Osteoblast (primary cell): ENCODE measurements around a stretch of chr3.

- CAGE, long polyA plus RNA: no peak
- RRBS: no CpG with 5 or more reads among the region's 10 CpGs
Measured at GRCh38 chr3:61907456-61908121, 346.2 kb downstream of the PTPRG start.

DNA sequence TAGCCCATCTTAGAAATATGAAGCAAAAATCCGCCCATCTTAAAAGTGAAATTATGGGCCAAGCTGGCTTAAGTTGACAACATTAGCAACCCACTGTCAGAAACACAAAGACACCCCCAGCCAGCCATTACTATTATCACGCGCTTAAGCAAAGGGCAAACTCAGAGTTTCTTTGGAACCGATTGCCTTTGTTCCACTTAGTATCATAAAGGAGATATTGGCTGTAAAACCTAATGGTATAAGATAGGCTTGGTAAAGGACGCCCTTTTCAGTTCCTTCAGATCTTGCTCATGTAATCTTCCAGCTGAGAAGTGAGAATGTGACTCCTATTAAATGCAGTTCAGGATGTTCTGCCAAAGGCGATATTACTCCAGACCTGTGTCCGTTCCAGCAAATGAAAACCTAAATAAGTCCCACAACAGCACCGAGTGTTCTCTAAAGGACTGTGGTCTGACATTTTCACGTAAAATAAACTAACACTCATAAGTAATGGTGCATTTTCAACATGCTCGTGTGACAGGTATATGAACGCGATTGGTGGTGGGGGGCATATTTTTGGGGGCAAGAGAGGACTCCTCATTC, 221.8 kb upstream of the C3orf14 start:
- CAGE, long polyA plus RNA: no peak
- RRBS: no CpG with 5 or more reads among the region's 12 CpGs

GRCh38 chr3:62202964-62204174, 115.5 kb upstream of the C3orf14 start:
- CAGE, long polyA plus RNA: no peak
- RRBS: no CpG with 5 or more reads among the region's 45 CpGs

- CAGE, long polyA plus RNA: no peak
- RRBS: no CpG with 5 or more reads among the region's 4 CpGs
Measured at GRCh38 chr3:62294333-62295343, 24.2 kb upstream of the C3orf14 start.

DNA sequence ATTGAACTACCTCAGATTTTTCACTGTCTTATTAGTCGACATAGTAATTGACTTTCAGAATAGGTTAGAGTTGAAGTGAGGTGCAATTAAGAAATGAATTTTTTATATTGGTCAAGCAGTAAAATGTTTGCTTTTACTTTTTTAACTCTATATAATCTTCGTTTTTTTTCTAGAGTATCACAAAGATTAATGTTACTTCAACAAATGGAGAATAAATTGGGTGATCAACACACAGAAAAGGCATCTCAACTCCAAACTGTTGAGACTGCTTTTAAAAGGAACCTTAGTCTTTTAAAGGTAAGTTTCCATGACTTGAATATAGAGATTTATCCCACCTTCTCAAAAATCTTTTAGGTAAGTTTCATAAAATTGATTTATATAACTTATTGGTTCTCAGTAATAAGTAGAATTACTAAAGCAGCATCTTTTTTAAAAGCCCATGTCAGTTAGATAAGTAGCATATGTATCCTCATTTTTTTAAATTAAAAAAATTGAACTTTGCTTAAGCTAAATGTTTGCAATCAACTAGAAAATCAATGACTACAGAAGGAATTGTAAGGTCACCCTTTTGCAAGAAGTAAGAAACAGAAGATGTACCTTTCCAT, 3.0 kb downstream of the C3orf14 start:
- CAGE, long polyA plus RNA: no peak
- RRBS: no CpG with 5 or more reads among the region's 2 CpGs

- CAGE, long polyA plus RNA: no peak
- RRBS: no CpG with 5 or more reads among the region's 3 CpGs
Measured at GRCh38 chr3:62604346-62604785, 231.0 kb upstream of the FEZF2 start.

DNA sequence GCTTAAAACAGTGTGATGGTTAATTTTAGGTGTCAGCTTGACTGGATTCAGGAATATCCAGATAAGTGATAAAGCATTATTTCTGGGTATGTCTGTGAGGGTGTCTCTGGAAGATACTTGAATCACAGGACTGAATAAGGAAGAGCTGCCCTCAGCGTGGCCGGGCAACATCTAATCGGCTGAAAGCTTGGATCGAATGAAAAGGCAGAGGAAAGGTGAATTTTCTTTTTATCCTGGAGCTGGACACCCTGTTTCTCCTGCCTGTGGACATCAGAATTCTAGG, 131.9 kb upstream of the SYNPR start:
- CAGE, long polyA plus RNA: no peak
- RRBS: no CpG with 5 or more reads among the region's 4 CpGs

GRCh38 chr3:64005083-64006396, 17.8 kb downstream of the PSMD6 start:
- CAGE, long polyA plus RNA: no peak
- RRBS: no CpG with 5 or more reads among the region's 8 CpGs

GRCh38 chr3:64015363-64015684, 8.0 kb downstream of the PSMD6 start:
- CAGE, long polyA plus RNA: no peak
- RRBS: no CpG with 5 or more reads among the region's 4 CpGs

GRCh38 chr3:64213902-64215133, 10.9 kb downstream of the PRICKLE2 start:
- CAGE, long polyA plus RNA: no peak
- RRBS: no CpG with 5 or more reads among the region's 20 CpGs

DNA sequence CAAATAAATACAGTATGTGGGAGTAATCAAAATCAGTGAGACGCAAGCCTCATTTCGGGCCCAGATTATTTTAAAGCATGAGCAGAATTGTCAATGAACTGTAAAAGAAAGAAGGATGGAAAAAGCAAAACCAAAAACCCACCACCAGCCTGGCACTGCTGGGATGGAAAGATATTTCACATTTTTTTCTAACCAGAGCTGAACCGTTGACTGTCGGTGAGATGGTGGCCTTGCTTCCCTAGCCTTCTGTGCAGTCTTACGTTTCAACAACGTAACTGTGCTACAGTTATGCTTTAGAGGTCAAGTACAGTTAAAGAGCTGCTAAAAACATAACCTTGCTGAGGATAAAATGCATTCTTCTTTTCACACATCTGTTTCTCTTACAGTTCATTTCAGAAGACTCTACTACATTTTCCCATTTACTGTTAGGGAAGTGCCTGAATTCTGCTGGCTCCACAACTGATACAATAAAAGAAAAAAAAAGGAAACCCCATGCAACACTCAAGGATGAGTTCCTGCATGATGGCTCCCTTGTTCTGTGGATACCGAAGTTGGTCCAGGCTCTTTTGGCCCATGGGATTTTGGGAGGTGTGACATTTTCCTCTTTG, 160.6 kb upstream of the PRICKLE2 start:
- CAGE, long polyA plus RNA: no peak
- RRBS: no CpG with 5 or more reads among the region's 7 CpGs

GRCh38 chr3:64443819-64444580, 218.7 kb upstream of the PRICKLE2 start:
- CAGE, long polyA plus RNA: no peak
- RRBS: no CpG with 5 or more reads among the region's 18 CpGs

DNA sequence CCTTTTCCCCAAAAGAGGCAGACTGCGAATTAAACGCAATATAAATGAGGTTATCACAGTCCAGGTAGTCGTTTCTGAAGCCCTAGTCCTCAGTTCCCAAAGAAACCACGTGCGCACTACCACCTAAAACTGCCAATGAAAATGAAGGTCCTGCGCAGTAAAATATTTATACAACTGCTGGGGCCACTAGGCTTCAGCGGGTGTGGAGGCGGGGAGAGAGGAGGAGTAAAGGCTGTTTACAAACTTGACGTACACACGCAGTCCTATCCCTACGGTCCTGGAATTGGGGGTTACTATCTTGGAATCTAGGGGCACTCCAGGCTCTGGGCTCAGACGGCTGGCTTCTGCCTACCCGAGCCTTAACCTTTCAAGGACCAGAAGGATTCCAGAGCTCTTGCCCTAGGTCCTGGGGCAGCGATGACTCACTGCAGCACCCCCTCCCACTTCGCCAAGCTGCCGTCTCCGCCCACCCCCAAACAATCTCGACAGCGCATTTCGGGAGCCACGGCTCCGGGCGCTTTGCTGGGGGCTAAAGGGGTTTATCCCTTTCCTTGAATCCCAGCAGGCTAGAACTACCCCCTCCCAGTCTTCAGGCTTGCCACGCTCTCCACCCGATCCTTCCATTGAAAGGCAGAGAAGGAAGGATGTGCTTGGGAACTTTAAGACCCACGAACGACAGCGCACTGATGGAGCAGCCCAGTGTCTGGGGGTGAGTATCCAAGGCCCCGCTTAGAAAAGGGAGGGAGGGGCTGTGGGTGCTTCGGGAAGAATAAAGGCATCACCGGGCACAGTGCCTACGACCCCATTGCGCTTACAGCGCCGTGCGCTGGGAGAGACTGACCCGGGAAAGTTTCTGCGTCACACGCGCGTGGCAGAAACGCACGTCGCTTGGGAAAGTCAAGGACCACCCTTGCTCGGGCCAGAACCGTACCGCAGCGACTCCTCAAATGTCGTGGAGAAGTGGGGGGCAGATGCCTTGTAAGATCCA, 2.9 kb downstream of the ADAMTS9 start:
- CAGE, long polyA plus RNA: start-site peak on the plus strand centred at position 486 of the sequence, 43 bp wide, 92 and 58 reads in 2 replicates
- RRBS: 2% methylated on average over 7 of the region's 49 CpGs

GRCh38 chr3:64890061-64890408, 202.2 kb upstream of the ADAMTS9 start:
- CAGE, long polyA plus RNA: no peak
- RRBS: 60% methylated on average over 4 of the region's 9 CpGs

- CAGE, long polyA plus RNA: no peak
- RRBS: no CpG with 5 or more reads among the region's 7 CpGs
Measured at GRCh38 chr3:65401373-65401945, 637.3 kb downstream of the MAGI1 start.

- CAGE, long polyA plus RNA: no peak
- RRBS: no CpG with 5 or more reads among the region's 6 CpGs
Measured at GRCh38 chr3:65493452-65493749, 545.3 kb downstream of the MAGI1 start.

DNA sequence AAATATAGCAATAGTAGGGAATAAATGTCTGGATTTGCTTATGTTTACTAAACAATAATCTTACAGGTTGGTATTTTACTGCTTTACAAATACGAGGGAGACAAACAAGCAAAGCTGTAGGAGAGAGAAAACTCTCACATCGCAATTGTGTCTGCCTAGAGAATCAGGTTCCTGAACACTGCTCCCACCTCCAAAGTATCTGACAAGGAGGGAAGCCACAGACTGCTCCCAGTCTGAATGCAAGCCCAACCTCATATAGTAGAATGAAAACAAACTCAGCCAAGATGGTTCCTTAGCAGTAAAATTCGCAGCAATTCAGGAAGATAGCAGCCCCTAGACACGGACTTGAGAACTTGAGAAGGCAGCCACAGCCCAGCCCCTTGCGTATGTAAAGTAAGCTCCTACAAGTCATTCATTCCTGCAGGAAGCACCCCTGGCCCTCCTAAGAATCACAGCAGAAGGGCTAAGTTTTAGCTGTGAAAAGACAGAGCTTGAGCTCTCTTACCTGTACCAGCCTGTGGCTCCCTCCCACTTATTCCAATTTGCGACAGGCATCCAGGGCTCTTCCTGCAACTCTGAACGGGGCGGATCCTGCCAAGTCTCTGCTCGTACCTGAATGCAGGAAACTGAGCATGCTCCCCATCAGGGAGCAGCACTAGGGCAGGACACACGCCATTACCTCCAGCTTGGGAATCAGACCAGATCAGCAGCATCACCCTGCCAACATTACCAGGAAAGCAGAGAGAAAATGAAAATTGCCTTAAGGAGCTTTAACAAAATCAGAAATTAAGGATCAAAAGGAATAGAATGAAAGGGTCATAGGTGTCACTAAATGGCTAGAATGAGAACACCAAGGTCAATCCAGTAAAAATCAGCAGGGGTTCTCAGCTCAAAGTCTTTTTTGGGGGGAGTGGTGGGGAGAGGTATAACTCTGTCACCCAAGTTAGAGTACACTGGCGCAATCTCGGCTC, 136.3 kb downstream of the MAGI1 start:
- CAGE, long polyA plus RNA: no peak
- RRBS: no CpG with 5 or more reads among the region's 12 CpGs

DNA sequence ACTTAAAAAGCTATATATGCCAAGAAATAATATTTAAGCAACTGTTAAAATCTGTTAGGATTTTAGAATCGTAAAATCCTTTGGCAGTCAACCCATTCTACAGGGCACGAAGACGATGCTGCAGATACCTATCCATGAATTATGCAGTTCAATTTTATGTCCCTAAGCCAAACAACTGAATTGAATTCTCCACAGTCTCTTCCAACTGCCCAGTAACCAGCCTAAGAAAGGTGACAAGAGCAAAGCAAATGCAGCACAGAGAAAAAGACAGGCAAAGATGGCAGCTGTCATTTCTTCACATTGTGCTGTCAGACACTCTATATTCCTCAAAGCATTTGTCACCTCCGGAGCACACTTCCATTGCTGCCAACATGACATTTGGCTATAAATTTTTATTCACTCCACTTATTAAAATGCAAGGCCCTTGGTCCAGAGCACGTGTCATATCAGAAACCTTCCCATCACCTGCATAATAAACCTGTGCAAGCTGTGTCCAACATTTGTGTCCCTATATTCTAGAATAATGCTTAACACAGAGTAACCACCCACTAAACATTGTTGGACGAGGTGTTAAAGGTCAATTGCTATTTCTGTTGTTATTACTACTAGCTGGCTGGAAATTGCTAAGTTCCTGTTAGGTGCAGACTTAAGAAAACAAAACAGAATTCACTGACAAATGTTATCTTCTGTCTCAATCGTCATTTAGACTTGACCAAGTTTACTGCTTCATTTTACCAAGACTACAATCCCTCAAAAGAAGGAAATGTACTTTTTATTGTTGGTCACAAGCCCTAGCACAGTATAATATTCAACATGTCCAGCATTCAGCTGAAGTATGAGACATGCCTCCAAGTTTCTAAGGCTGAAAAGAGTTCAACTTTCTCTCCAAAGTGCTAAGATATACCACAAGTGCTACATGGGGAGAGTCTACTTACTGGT, 89.7 kb downstream of the MAGI1 start:
- CAGE, long polyA plus RNA: no peak
- RRBS: no CpG with 5 or more reads among the region's 7 CpGs

DNA sequence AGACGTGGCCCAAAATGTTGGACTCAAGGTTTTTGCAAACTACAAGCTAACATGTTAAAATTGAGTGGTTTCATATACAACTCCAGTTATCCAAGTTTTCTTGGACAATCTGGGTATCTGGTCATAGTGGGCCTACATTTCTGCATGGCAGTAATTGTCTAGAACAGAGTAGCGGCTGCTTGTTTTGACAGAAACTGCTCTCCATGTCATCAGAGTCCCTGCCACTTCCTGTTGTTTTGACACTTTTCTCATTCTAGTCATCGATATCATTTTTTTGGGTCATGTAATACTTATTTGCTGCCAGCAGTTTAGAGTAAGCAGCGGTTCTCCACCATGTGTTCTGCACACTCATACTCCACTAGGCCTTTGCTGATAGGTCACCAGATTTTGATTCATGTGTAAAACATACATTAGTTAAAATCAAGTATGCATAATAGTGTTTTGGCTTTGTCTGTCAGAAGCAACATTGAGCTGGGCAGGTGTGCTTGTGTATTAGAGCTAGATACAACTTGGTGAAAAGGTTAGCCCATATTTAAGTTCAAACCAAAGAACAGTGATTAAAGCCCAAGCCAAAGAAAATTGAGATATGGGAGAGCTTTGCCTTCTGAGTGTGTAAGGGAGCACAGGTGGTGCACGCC, 81.6 kb downstream of the SLC25A26 start:
- CAGE, long polyA plus RNA: no peak
- RRBS: no CpG with 5 or more reads among the region's 5 CpGs

DNA sequence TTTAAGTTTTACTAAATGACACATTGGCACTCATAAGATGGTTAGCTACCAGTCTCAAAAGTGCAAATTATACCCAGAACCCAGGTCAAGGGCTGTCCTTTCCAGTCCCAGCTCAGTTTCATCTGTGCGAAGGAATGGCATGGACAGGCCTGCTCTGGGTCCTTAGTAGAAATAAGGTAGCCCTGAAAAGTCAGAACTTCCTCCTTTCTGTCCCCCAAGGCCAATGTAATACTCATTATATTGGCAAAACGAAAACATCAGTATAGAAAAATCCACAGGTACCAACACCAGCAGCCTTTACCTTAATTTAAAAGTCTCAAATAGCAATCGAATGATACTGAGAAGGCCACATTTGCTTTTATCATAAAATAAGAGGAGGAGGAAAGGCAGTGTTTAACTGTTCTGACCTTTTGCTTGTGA, 121.7 kb downstream of the LRIG1 start:
- CAGE, long polyA plus RNA: no peak
- RRBS: no CpG with 5 or more reads among the region's 3 CpGs